Jurkat, Clone E6-1 (cell line): ENCODE results near the genes NTNG2, TTF1 and AK8.

DNA sequence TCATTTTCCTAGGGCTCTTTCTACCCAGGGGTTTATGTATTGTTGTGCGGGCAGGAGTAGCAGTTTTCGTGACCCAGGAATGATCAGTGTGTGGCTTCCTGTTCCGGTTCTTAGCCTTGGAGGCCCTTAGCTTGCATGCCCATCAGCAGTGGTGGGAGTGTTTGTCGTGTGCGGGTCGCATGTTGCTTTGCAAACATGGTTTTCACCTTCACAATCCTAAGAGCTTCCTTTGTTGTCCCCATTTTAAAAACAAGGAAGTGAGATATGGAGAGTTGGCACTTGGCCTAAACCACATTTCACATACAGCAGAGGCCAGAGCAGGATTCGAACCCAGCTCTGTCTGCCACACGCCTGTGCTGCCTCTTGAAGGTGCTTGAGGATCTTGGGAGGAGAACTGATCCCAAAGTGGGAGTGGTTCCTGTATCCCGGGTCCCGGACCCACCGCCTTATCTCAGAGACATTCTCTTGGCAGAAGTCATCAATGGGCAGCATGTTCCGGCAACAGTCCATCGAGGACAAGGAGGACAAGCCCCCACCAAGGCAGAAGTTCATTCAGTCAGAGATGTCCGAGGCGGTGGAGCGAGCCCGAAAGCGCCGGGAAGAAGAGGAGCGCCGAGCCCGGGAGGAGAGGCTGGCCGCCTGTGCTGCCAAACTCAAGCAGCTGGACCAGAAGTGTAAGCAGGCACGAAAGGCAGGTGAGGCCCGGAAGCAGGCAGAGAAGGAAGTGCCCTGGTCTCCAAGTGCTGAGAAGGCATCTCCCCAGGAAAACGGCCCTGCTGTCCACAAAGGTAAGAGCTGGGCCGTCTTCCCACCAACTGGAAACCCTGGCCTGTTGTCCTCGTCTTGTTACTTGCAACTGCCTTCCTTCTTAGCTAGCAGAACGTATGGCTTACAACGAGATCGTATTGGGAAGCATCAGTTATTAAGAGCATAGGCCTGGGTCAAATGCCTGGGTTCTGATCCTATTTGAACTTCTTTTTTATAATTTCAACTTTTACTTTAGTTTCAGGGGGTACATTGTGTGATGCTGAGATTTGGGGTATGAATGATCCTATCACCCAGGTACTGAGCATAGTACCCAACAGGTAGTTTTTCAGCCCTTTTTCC, 38.1 kb upstream of the POMT1 start:
- RRBS = 95% methylated on average over 5 of the region's 31 CpGs

DNA sequence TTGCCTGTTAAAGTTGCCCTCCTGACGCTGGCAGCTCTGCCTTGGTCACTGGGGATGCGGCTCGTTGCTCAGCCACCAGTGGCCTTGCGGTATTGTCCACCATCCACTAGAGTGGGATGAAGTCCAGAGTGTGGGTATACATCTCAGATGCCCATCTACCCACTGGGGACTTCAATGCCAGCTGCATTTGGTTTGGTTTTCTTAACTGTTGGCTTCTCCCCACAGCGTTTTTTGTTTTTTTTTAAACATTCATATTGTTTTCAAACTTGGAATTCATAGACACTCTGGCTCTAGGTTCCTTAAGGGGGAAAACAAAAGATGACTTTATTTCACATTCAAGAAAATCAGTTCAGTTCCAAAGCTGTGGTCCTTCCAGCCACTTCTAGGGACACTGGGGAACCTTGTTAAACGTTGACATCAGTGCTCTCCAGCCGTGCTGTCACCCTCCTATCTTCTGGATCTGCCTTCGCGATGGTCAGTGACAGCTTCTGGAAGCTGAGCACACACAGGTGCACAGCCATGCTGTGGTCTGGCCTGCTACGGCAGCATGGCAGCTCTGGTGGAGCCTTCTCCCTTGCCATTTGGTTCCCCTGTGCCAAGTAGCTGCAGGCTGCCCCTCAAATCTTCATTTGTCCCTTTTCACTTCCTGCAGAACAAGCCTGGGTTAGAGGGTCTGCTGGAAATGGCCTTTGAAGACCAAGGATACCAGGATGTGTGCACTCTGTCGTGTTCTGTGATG, 3.8 kb upstream of the POMT1 start:
- RRBS = no CpG with 5 or more reads among the region's 11 CpGs

DNA sequence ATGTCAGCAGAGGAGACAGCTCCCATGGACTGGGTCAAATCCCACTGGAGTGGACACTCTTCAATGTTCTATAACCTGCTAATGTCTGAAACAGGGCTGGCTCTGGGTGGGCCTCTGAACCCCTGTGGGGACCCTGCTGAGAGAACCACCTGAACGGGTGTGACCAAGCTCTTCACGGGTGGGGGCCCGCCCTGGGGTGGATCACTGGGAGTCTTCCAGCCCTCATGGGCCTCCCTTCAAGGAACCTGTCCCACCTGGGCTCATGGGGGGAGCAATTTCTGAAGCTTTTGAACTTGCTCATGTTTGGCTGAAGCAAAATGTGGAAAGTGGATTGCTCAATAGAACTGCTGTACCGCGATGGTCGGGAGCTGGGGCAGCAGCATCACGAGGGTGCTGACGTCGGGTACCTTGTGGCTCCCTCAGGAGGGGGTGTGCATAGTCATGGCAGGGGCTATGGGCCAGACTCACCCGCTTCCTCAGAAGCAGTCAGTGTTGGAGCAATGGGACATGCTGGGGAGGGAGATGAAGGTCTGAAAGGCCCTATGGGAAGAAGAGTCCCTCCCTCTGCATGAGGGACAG, 57.8 kb downstream of the PRRT1B start:
- RRBS = no CpG with 5 or more reads among the region's 10 CpGs

DNA sequence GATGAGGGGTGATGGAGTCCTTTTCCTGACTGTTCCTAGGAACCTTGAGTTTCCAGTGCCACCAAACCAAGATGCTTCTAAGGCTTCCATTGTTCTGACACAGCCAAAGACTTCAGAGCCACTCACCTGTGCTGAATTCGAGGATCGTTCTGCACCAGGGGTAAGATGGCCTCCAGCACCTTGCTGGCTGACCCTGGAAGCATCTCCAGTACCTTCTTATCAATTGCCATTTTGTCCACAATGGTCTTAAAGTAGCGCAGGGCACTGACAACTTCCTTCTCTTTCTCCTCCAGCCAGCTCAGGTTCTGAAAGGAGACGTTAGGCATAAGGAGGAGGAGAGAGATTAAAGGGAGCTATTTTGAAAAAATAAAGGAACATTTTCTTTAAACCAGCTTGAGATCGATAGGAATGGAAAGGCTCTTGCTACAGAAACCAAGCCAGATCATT, 96.7 kb downstream of the RAPGEF1 start:
- RRBS = no CpG with 5 or more reads among the region's 5 CpGs

GRCh38 chr9:131664873-131665684, 74.8 kb downstream of the RAPGEF1 start:
- RRBS = no CpG with 5 or more reads among the region's 9 CpGs

DNA sequence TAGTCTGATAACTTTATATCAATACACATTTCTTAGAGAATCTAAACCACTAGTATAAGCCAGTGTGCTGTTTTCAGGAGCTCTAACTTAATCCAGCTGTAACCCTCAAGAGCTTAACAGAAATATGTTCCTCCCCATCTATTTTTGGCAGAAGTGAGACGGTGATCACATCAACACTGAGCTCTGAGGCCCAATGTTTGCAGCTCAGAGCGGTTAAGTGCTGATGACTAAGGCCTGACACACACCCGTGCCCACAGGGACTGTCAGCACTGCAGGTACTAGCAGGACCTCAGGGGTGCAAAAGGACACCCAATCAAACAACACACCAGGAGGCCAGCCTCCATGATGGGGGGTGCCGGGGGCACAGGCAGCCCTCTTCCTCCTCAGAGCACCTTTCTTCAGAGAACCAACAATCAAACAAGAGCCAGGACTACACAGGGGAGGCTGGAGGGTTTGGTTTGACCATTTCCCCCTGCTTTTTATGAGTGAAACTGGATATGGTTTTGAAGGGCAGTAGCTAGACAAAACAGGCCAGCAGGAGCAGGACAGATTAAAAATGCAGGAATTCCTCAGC, 61.3 kb downstream of the RAPGEF1 start:
- RRBS = no CpG with 5 or more reads among the region's 4 CpGs

- RRBS = no CpG with 5 or more reads among the region's 3 CpGs
These were observed 60.9 kb downstream of the RAPGEF1 start for GRCh38 chr9:131679030-131679350.

DNA sequence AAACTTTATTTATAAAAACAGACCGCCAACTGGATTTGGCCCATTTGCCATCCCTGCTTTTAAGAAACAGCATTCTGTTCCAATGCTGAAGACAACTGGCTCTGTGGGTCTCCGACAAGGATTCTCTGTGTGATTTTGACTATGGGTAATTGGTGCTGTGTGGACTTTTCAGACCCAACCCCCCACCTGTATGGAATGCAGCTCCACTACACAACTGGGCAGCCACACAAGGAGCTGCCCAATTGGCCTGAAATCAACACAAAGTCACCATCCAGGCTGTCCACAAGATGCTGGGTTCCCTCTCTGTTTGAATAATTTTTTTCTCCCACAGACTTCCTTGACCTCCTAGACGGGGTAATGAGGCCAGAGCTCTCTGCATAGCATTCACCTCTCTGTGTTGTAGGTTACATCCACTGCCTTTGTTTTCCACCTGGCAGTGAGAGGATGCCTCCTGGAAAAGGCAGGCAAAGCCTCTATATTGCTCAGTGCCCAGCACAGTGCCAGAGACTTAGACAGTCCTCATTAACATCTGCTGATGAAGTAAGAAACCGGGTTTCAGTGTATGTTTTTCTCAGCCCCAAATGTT, 53.5 kb downstream of the RAPGEF1 start:
- RRBS = no CpG with 5 or more reads among the region's 4 CpGs

- RRBS = no CpG with 5 or more reads among the region's 6 CpGs
These were observed 27.9 kb downstream of the RAPGEF1 start for GRCh38 chr9:131711982-131712343.

- RRBS = no CpG with 5 or more reads among the region's 4 CpGs
These were observed 11.4 kb downstream of the RAPGEF1 start for GRCh38 chr9:131728427-131728946.

GRCh38 chr9:131734805-131735286, 5.0 kb downstream of the RAPGEF1 start:
- RRBS = no CpG with 5 or more reads among the region's 9 CpGs

GRCh38 chr9:131807726-131808050, 67.8 kb upstream of the RAPGEF1 start:
- RRBS = no CpG with 5 or more reads among the region's 5 CpGs

DNA sequence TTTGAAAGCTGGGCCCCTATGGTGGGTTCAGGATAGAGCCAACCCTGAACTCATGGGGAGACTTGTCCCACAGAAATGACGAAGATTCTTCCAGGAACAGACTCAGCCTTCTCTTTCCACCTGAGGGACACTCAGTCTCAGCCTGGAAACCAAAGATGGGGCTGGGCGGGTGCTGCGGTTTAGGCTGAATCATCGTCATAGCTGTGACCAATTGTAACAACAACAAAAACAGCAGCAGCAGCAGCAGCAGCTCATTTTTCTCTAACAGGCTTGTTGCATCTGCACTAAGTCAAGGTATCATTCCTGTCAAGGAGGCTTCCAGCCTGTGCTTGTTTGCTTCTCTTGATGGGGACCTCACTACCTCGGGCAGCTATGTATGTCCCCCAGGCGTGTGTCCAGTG, 99.8 kb upstream of the RAPGEF1 start:
- RRBS = no CpG with 5 or more reads among the region's 6 CpGs

DNA sequence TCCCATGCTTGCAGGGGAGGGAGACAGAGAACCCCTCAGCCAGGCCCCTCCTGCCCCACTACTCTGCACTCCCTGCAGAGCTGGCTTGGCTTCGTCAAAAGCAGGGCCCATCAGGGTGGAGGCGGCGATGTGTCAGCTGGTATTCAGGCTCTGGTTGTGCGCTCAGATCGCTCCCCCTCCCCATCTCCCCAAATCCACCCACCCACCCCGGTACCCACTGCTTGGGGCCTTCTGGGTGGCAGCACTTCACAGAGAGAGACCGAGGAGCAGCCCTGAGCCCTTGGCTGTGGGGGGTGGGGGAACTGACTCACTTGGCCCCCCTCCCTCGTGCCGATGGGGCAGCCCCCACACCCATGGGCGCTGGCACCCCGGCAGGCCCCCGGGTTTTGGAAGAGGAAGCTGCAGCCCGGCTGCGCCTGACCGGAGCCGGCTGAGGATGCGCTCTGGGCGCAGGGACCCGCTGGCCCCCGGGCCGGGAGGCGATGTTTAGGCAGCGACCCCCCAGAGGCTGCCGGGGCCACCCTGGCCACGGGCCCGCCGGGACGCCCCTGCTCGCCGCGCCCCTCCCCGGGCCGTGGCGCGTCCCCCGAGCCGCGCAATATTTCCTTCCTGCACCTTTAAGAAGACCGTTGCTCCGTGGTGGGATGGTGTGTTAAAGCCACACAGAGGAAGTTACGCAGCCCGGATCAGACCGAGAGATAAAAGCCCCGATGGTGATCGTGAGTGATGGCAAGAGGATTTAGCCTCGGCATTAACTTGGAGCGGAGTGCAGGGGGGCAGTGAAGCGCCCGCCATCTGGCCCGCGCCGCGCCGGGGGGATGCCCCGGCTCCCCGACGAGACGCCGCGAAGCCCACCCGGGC, 627 bp upstream of the NTNG2 start:
- RRBS = 7% methylated on average over 9 of the region's 61 CpGs

DNA sequence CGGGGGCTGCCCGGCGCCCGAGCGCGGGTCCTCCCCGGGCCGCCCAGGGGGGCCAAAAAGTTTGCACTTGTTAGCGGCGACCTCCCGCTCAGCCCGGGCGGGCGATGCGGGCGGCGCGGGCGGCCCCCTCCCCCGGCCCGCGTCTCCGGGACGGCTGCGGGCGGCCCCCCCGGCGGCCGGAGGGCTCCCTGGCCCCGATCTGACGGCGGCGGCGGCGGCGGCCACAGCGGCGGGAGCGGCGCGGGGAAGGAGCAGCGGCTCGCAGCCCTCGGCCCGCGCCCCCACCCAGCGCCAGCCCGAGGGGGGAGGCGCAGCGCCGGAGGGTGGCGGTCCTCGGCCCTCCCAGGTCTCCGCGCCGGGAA, at the start of gene NTNG2:
Gene NTNG2 (plus strand): TSS at position 197 of the 362 bp plus-strand sequence.
- RRBS = 1% methylated on average over 20 of the region's 56 CpGs

DNA sequence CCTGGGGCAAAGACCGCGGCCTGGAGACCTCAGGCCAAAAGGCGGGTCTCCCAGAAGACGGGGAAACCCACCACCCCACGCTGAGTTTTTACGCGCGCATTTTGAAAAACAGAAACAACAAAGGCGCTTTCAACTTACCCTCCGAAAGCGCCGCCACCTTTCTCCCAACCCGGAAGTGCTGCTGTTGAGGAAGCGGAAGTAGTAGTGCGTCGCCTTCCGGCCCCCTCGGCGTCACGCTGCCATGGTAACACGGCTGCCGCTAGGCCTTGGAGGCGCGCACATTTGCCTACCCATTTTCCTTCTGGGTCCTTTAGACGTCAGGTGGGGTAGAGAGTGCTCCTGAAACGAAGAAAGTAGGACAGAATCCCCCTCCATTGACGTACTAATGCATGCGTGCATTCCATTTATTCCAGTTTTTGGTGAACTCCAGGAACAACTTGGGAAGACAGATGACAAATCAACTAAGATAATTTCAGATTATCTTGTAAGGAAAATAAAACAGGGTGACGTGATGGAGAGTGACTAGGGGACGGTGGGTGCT, at the start of gene TTF1:
Gene TTF1 (minus strand): TSS at position 189 of the 541 bp plus-strand sequence.
- RRBS = 4% methylated on average over 2 of the region's 30 CpGs

DNA sequence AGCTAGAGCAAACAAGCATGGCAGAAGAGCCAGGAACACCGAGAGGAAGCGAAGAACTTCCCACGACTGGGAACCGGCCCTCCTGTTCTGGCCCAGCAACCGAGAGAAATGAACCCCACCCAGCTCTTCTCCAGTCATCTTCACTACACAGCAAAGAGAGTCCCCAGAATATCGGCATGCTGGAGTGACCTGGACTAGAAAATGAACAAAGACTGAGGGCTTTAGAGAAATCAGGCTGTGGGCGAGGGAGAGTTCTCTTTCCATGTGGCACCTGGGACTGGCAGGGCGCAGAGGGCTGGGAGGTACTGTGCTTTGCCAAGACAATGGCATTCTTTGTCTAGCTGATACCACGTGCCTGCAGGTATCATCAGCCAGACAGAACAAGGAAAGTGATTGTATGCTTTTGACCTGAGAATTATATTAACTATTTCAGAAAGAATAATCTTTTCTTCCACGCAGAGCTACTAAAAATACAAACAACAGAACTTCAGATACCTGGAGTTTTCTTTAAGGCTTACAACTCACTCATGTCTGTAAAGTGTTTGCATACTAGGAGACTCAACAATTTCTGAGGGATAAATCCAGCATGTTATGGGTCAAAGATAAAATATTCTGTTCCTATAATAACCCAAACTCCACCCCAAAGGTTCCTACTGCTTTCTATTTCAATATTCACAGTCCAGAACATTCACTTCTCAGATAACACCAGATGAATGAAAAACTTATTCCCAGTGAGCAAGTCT, 30.4 kb downstream of the DDX31 start:
- RRBS = no CpG with 5 or more reads among the region's 10 CpGs

DNA sequence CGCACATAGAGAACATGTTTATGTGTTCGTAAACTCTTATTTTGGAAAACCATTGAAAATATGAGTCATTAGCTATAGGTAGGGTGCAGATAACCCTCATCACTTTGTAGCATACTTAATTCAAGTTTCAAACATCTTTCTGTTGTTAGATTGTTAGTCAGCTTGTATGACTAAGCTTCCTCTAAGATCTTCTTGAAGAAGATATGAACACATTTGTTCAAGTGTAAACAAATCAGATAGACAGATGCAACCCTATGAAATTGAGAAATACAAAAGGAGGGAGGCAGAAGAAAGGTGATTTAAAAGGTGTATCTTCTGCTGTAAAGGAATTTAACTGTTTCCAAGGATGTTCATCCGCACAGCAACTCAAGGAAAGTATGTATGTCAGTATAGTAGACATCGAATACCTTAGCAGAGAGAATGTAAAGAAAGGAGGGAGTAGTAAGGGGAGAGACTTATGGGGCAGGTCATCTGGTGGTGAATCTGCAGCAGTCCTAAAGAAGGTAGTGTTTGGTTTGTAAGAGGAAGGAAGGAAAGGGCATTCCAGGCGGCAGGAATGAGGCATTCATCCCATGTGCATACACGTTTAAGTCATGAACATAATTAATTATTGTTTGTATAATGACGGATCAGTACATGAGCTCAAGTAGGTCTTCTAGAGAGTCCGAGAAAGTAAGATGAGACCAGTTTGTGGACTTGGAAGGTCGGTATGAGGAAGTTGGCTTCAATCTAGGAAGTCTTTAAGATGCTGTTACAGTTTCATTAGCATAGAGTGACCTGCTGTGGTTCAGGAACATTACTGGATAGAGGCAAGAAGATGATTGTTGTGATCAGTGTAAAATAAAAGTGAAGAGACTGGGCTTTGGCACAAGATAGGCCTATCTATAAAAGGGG, 1.9 kb downstream of the GTF3C4 start:
- RRBS = no CpG with 5 or more reads among the region's 9 CpGs

DNA sequence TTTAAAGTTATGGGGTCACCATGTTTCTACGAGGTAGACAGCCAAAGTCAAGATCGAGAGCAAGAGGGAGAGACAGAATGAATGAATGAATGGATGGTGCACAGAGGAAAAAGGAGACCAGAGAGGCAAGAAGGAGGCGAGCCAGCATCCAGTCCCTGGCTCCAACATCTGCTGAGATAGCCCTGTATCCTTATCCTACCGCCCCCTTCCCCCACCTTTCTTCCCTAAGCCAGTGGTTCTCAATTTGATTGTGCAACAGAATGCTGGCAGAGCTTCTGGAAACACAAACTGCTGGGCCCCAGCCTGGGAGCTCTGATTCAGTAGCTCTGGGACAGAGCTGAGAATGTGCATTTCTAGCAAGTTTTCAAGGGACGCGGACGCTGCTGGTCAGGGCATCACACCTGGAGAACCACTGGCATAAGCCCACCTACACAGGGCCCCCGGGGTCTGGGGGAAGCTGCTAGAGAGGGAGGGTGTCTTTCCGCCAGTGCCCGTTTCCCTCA, 21.1 kb downstream of the AK8 start:
- RRBS = no CpG with 5 or more reads among the region's 10 CpGs

GRCh38 chr9:132877981-132878525, at the start of gene AK8:
Gene AK8, minus strand, starts transcription at chr9:132878284.
- RRBS = 2% methylated on average over 35 of the region's 72 CpGs